Colonic mucosa (tissue), 1 donor: ENCODE measurements around a stretch of chr3.

- PRO-cap, result no peak
Measured at GRCh38 chr3:151836950-151837605, 23.2 kb downstream of the AADAC start.

DNA sequence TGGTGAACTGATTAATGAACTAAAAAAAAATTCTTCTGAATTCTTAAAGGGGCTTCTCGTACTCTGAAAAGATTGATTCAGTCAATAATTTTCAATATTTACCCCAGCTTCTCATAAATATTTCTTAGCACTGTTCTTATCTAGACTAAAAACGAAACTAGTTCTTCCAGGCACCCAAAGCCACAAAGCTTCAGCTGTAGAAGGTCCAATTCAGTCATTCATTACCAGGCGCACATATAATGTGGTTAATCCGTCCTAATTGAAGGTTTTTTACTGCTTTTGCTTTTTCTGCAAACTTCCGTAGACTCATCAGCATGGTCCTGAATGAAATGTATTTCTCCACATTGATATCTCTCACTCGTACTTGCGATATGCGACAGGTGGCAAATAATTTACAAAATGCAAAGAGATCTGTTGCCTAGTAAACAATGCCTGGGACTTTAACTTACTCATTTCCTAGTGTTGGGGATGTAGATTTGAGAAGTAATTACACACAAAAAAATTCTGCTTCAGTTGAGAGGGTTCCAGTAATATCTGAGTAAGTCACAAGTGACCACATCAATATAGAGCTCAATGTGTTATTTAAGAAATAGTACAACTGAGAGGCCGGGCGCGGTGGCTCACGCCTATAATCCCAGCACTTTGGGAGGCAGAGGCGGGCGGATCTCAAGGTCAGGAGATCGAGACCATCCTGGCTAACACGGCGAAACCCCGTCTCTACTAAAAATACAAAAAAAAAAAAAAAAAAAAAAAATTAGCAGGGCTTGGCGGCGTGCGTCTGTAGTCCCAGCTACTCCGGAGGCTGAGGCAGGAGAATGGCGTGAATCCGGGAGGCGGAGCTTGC lies 74.9 kb upstream of the MBNL1 start:
- PRO-cap, result unidirectional peak, plus-strand start at position 213 of the sequence

GRCh38 chr3:152200529-152200868 lies 68.2 kb upstream of the MBNL1 start:
- PRO-cap, result no peak

GRCh38 chr3:152236791-152237191 lies 31.9 kb upstream of the MBNL1 start:
- PRO-cap, result no peak

DNA sequence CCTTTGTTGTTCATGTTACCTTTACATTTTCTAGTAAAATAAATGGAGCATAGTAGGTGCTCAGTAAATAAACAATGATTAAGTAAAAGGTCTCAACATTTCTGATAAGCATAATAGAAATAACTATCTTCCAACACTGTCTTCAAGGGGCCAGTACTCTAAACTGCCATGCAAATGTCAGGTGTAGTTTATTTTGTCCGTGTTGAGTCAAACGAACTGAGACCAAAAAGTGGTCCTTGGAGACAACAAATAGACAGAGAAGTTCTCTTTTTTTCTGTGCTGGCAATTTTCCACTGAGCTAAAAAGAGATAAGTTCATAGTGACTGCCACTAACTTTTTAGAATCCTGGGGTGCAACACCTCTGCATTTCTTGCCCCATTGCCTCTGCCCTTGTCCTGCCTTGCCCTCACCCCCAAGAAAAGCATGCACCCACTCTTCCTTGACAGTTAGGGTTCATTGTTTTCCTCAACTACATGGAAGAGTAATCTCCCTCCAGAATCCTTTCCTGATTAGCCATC lies 14.7 kb upstream of the MBNL1 start:
- PRO-cap, result no peak

DNA sequence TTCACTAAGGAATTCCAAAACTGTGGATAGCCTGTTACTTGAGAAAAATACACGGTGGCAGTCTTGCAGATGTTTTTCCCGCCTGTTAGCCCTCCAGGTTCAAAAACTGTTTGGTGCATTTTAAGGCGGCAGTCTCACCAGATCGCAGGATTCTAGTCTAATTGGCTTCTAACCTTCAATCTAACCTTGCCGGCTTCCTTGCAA lies 544 bp upstream of the MBNL1 start:
- PRO-cap, result no peak

- PRO-cap, result no peak
Measured at GRCh38 chr3:152346726-152347996, 78.4 kb downstream of the MBNL1 start.

- PRO-cap, result no peak
Measured at GRCh38 chr3:152348119-152349403, 79.8 kb downstream of the MBNL1 start.

DNA sequence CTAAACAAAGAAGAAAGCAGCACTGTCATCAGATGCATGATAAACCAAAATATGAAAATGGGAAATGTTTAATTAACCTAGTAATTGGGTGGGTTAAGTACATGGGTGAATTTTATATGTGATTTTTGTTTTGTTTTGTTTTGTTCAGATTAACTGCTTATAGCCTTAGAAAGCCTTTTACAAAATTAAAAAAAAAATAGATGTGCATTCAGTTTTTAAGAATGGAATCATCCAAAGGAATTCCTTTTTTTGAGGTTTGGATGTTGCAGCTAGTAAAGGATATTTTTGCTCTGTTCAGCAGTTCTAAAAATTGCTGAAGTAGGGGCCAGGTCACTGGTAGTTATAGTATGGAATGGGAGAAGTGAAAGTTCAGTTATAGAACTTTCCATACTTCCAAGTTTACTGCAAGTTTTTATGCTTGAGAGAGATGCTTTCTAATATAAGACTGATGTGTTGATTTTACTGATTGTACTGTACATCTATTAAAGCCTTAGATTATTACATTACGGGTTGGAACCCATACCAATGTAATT lies 194.8 kb downstream of the MBNL1 start:
- PRO-cap, result no peak

DNA sequence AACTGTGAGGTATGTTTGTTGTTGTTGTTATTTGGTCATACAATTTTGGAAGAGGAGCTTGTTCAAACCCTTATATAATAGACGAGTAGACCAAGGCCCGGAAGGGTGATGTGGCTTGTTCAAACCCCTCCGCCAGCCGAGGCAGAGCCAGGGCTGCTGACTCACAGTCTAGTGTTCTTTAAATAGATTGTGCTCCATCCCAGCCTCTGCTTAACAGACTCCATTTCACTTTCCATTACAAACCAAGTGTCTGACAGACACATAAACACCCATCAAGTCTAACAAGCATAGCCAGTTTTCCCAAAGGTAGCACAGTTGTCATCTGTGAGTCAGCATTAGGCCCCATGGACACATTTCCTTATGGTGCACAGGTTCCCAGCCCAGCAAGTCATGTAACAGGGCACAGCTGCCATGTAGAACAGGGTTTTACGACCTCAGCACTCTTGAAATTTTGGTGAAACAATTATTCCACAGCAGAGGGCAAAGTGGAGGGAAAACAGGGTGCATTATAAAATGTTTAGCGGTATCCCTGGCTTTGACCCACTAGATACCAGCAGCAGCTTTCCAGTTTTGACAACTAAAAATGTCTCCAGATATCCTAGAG lies 109.9 kb upstream of the RAP2B start:
- PRO-cap, result no peak

DNA sequence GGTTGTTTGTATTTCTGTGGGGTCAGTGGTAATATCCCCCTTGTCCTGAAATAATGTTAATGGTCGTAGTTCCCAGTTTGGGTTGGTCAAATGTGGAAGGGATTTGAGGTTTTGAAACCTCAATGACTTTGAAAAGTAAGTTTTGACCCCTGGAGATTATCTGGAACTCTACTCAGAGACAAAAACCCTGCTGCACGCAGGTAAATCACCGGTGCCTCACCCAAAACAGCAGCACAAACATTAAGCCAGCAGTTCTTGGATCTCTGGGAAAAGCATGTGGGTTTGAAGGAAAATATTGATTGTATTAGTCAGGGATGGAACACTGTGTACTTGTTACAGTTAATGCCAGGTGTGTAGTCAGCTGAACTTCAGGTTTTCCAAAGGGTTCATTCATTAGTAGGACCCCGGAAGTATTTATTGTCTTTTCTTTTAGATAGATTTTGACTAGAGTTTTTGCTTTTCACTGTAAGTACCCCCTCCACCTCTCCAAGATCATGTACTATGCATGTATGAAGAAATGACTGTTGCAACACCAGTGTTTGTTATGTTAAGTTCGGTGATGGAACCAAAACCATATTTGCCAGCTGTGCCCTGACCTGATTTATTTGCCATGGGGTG lies 14.3 kb downstream of the ARHGEF26 start:
- PRO-cap, result no peak

- PRO-cap, result no peak
Measured at GRCh38 chr3:154212710-154213062, 91.5 kb downstream of the ARHGEF26 start.

DNA sequence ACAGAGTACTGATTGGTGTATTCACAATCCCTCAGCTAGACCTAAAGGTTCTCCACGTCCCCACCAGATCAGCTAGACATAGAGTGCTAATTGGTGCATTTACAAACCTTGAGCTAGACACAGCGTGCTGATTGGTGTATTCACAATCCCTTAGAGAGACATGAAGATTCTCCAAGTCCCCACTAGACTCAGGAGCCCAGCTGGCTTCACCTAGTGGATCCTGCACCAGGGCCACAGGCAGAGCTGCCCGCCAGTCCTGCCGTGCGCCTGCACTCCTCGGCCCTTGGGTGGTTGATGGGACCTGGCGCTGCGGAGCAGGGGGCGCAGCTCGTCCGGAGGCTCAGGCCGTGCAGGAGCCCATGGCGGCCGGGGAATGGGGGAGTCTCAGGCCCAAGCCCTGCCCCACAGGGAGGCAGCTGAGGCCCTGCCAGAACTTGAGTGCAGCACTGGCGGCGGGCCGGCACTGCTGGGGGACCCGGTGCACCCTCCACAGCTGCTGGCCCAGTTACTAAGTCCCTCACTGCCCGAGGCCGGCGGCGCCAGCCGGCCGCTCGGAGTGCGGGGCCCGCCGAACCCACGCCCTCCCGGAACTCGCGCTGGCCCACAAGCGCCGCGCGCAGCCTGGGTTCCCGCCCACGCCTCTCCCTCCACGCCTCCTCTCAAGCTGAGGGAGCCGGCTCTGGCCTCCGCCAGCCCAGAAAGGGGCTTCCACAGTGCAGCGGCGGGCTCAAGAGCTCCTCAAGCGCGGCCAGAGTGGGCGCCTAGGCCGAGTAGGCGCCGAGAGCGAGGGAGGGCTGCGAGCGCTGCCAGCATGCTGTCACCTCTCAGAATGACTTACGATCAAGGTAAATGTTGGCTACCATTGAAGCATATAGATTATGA lies 190.9 kb upstream of the MME start:
- PRO-cap, result no peak

GRCh38 chr3:155862629-155863047 lies 7.8 kb upstream of the GMPS start:
- PRO-cap, result unidirectional peak, minus-strand start at chr3:155862728

DNA sequence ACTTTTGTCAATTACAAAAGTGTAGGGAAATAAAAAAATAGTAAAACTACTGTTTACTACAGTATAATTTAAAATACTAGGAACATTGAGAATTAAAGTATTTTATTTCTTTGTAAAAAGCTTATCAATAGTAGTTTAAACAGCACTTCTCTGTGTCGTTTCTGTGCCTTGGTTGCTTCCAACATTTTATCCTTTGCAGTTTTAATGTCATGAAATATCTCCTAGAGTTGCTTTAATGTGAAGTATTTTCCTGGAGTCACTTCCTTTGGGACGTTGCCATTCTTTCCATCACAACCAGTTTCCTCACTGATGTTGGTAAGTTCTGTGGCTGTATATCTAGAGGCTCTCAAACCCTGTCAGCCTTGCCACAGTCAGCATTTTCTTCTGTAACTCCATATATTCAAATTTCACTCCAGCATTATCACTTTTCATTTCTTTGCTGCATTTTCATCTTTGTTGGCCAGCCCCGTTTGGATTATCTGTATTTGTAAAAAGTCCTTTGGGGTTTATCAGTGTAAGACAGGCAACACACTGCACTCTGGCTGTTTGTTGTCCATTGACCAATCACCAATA lies 20.1 kb downstream of the GMPS start:
- PRO-cap, result no peak

GRCh38 chr3:156456706-156457446 lies 98.0 kb downstream of the SSR3 start:
- PRO-cap, result no peak

DNA sequence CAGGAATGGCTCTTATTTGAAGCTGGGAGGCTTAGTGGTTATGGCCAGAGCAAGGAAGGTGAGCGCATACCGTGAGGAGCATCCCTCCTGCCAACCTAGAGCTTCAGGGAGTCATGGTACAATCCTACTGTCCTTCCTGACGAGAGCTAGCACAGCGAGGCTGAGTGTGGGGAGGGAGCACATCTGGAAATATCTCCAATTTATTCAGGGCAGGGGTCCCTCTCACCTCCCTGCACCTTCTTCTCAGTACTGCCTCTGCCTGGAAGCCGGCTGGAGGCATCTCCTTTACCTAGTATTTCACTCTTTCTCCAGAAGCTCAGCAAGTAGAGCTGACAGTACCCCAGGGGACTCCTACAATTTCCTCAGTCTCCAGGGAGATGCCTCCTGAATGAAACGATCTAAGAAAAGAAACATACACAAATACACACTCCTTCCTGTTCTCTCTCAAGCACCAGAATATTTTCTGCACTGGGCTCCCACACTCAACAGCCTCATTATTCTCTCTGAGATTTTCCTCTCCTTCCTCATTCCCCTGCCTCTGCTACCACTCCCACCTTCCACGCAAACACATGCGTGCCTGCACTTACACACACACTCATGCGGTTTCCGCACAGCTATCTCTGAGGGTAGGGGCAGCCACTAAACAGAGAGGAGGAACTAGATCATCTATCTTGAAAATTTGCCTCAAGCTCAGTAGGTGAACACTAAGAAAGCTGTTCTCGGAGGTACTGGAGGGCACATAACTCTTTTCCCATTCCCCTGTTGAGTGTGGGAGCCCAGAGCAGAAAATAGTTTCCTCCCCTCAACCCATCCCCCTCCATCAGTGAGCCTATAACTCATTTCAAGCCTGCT lies 30.8 kb upstream of the TIPARP start:
- PRO-cap, result no peak

DNA sequence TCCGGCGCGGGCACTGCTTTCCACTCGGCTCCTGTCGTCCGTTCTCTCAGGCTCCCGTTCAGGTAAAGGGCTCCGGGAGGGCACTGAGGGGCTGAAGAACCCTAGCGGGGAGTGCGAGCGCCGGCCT lies 208 bp downstream of the TIPARP start:
- PRO-cap, result no peak

GRCh38 chr3:156978390-156979161 lies 152.4 kb downstream of the LEKR1 start:
- PRO-cap, result no peak

DNA sequence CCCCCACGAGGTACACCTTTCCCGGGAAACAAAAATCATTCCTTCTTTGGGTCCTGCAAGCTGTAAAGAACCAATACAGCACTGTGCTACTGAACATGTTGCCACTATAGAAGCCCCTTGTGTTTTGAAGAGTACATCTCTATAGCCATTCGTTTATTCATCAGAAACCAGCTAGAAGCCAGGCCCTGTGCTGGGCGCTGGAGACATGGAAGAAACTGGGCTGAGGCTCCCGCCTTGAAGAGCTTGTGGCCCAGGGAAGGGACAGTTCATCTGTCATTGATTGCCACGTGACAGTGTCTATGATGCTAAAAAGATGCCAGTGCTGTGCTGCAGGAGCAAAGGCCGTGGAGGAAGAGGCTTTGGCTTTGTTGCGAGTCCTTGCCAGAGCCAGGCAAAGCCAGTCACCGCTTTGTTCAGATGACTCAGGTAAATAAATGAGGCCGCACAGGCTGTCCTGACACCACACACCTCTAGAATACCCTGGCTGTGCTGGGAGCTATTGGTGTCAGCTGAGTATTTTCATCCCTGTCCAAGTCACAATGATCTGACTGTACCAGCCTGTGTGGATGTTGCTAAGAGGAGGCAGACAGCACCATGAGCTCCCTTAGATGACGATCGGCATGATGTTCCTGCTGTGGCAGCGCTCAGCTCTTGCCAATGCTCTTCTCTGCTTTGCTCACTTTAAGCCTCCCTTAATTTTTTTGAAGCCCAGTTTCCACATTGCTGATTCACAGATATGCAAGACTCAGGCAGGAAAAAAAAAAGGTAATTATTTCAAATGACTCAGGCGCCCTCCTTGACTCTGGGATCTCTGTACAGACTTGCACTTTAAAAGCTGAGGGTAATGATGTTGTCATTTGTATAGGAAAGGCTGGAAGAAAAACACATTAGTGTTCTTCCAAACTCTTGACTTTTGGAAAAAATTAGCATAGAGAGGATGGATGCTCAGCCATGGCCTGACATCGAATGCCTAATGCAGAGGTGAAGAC lies 77.5 kb downstream of the CCNL1 start:
- PRO-cap, result no peak